NB4 (cell line): ENCODE results near the genes PET100, TIMM44 and KANK3.

- RRBS = no CpG with 5 or more reads among the region's 18 CpGs
Observed at GRCh38 chr19:7628787-7629360, 471 bp downstream of the XAB2 start.

DNA sequence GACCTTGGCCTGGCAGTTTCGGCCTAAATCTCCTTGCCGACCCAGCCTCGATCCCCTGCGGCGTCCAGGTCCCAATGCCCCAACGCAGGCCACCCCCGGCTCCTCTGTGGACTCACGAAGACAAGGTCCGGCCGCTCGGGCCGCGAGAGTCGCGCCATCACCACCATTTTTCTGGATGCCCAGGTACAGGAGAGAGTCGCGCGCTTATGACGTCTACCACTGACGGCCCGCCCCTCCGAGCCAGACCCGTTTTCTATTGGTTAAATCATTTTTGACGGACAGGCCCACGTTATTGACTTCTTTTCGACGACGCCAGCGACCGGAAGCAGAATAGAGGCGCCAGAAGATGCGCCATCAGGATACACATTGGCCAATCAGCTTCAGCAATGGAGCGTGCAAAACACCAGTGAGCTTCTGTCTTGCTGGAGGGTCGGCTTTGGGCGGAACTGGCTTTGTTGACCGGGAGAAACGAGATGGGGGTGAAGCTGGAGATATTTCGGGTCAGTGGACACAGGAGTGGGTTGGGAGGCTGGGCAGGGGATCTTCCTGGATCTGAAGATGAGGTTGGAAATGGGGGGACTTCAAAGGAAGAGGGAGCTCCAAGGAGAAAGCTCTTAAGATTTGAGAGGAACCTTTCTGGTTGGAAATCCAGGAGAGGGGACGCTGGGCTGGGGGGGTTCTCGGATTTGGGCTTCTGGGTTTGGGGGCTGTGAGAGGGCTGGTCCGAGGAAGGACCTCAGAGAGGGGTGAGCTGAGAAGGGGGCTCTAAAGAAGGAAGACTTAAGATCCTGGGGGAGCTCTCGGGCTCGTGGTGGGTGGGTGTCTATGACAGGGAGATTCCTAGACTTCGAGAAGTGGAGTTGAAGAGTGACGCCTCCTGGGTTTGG, at the start of gene PET100:
Gene PET100, plus strand, starts transcription at position 433 of the 887 bp plus-strand sequence.
- RRBS = 0% methylated on average over 2 of the region's 45 CpGs

- RRBS = 3% methylated on average over 19 of the region's 48 CpGs
Observed at GRCh38 chr19:7670064-7670742, 1.4 kb downstream of the RETN start.

GRCh38 chr19:7707078-7707473, 5.1 kb upstream of the FCER2 start:
- RRBS = 97% methylated on average over 2 of the region's 5 CpGs

GRCh38 chr19:7833407-7833833, 3.4 kb downstream of the EVI5L start:
- RRBS = no CpG with 5 or more reads among the region's 13 CpGs

DNA sequence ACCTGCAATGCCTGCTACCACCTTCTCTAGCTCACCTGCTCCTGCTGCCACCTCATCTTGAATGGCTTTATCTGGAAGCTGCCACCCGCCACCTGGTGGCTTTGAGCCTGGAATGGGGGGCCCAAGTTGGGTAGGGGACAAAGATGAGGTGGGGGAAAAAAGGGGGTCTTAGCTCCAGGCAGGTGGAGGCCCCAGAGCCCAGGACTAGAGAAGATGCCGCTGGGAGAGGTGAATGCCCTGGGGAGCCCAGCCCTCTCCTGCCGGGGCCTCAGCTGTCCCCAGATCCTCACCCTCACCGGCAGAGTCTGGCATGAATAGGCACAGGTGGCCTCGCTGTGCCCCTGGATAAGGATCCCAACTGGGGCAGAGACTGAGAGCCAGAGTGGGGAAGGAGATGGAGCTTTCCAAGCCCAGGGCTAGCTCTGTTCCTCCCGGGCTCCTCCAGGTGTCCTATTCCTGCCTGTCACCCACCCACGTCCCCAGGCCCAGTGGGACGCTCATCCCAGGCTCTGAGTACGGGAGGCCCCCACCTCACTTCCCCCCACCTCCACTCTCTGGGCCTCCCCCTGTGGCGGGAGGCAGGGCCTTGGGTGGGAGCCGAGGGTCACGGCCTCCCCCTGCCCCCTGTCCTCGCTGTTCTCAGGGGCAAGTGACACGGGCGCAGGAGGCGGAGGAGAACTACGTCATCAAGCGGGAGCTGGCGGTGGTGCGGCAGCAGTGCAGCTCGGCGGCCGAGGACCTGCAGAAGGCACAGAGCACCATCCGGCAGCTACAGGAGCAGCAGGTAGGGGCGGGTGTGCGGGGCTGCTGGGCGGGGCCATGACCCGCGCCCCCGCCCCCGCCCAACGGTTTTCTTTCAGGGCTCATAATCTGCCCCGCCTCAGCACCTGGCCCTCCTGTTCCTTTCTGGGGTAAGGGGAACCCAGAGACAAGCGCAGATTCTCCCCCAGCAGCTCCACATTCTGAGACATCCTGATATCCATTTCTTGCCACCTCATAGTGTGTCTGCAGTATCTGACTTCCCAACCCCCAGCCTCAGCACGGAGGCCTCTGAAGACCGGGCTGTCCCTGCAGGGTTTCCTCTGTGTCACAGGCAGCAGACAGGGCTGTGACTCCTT, 16.3 kb downstream of the PRR36 start:
- RRBS = no CpG with 5 or more reads among the region's 36 CpGs

- RRBS = 78% methylated on average over 9 of the region's 43 CpGs
Observed at GRCh38 chr19:7873537-7874102, 570 bp downstream of the PRR36 start.

DNA sequence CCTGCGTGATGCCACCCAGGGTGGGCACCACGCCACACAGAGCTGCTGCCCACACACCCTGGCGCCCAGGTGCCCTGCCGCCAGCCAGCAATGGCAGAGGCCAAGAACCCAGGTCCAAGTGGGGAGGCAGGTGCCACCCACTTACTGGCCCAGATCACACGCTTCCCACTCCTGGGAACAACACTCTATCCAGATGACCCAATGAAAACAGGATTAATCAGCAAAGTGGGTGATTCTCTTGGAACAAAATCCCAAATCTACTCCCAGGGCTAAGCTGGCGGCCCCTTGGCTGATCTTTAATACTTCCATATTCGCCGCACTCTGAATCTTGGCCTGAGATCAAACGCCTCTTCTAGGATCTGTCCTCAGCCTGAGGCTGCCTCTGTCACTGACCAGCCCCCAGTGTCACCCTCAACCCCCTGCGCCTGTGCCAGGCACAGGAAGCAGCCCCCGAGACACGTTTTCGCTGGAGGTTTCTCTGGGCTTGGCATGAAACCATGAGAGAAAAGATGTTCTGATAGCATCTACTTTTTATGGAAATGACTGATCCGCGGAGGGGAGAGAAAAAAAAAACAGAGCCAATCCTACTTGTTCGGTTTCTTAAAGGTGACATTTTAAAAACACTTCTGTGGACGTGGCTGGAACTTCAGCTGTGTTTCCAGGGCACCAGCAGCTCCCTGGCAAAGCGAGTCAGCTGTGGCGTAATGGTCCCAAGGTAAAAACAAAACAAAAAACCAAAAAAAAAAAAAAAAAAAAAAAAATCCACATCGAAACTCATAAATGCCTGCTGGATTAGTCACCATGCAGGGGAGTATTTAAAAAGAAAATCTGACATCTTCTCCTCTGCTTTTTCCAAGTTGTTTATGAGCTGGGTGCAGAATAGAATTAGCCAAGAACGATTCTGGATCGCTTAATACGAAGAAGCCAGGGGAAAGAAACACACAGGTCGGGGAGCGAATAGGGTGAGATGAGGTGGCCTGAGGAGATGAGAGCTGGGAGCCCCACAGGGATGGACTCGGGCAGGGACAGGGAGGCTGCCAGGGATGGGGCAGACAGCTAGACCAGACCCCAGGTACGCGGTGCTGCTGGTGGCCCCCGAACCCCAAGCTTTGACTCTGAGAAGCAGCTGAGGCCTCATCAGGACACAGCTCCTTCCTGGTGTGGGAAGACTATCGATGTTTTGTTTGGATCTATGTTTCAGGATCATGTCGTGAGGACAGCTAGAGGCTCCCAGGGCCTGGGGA, 2.7 kb upstream of the CTXN1 start:
- RRBS = no CpG with 5 or more reads among the region's 31 CpGs

DNA sequence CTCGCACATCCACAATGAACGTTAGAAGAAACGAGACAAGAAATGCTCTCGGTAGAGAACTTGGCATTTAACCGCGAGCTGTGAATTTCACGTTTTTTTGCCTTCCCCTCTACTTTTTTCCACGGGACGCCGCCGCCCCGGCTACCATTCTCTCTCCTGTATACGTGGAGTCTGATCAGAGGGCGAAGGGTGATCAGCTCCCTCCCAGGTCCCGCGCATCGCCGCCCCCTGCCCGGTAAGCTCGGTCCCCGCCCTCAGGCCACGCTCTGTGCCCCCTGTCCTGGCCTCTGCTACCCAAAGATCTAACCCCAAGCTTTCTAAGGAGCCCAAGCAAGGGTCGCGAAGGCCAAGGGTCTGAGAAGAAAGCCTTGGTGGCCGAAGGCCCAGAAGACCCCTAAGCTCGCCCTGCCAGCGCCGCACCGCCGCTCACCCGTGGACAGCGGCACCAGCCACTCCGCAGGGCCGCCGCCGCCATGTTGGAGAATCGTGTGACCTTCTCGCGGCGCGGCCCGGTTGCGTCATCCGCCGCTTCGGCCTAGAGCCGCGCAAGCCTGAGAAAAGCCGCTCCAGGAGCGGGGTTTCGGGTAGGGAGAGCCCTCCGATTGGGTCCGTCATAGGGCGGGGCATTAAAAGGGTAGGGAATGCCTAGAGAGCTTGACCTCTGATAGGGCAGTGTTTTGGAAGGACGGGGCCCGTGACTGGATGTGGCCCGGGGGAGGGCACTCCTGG, at the start of gene TIMM44:
Gene TIMM44, minus strand, starts transcription at position 490 of the 729 bp plus-strand sequence.
- RRBS = 3% methylated on average over 8 of the region's 57 CpGs

DNA sequence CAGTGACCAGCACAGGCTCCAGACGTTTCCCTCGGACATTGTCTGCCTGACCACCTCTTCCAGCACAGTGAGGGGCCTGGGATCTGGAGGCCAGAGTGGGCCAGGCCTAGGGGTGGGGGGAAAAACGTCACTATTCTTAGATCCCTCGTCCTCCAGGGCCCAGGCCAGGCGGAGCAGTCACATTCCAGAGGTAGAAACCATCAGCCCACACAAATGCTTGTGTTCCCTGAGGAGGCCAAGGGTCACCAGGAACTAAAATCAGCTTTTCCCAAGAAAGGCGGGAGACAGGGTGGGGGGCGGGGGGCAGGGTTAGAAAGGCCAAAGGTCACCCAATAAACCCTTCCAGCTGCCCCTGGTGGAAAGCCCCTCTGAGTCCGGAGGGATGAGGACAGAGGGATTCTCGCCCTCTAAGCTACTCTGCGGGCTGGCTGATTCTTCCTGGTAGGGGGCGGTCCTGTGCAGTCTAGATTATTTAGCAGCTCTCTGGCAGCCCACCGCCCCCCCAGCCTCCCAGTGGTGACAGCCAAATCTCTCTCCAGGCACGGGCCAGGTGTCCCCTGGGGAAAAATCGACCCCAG, 23.6 kb upstream of the CCL25 start:
- RRBS = no CpG with 5 or more reads among the region's 14 CpGs

- RRBS = no CpG with 5 or more reads among the region's 7 CpGs
Observed at GRCh38 chr19:8033169-8033745, 19.3 kb upstream of the CCL25 start.

DNA sequence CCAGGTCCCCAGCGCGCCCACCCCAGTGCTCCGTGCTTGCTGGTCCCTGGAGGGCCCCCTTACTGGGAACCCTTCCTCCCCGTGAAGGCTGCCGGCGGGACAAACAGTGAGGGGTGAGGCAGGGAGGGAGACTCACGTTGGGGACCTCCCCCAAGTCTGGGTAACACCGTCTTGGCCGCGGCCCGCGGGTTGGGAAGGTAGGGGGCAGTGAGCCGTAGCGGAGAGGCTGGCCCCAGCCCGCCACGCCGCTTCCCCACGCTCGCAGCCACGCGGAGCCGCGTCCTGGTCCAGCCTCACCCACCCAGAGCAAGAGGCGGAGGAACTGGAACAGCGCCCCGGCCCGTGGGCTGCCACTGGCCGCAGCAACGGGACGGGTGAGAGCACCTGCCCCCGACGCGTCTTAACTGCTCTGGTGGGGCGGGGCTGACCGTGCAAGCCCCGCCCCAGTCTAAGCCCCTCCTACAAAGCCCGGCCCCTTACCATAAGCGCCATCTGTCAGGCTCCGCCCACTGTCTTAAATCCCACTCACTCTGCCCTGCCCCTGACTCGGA, 2.3 kb upstream of the CCL25 start:
- RRBS = no CpG with 5 or more reads among the region's 40 CpGs

GRCh38 chr19:8206387-8206987, 2.7 kb upstream of the CERS4 start:
- RRBS = no CpG with 5 or more reads among the region's 8 CpGs

DNA sequence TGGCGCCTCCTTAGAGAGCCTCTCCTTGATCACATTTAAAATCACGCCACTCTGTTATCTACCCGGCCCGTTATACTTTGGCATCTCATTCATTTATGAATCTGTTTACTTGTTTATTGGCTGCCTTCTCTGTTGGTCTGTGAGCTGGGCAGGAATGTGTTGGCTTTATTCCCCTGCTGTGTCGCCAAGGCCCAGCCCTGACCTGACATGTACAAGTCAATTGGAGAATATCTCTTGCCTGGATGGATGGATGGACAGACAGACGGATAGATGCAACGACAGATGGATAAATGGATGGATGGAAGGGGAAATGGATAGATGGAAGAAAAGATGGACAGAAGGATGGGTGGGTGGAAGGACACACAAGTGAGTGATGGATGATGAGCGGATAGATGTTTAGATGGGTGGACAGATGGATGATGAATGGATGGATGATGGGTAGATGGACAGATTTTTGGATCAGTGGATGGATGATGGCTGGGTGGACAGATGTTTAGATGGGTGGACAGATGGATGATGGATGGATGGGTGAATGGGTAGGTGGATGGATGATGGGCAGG, 39.0 kb downstream of the CERS4 start:
- RRBS = no CpG with 5 or more reads among the region's 8 CpGs

GRCh38 chr19:8320510-8321270, 485 bp downstream of the NDUFA7 start:
- RRBS = 1% methylated on average over 12 of the region's 28 CpGs

- RRBS = 91% methylated on average over 21 of the region's 49 CpGs
Observed at GRCh38 chr19:8333599-8334146, 9.4 kb downstream of the KANK3 start.

DNA sequence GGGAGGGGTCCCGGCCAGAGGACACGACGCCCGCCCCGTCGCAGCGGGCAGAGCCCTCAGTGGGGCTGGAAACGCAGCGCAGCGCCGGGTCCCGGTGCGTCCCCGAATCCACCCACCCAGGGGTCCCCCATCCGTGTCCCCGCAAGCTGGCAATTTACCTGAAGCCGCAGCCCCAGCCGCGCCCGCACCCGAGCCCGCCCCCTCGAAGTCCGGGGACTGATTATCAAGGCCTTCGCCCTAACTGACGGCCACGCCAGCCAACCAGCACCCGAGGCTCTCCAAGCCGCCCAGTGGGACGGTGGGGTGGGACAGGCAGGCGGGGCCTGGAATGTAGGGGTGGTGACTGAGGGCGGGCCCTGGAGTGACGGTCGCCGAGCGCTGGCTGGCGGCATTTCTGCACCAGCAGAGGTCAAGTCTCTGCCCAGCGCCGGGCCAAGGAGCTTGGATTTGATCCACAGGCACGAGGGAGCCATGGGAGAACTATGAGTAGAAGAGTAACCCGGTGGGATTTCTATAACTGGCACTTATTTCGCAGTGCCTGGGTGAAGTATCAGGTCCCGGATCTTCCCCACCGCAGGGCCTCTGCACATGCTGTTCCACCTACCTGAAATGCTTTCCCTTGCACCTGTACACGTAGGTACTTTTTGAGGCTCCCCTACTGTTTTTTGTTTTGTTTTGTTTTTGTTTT, at the start of gene KANK3:
Gene KANK3, minus strand, starts transcription at position 196 of the 688 bp plus-strand sequence.
- RRBS = 40% methylated on average over 15 of the region's 45 CpGs

DNA sequence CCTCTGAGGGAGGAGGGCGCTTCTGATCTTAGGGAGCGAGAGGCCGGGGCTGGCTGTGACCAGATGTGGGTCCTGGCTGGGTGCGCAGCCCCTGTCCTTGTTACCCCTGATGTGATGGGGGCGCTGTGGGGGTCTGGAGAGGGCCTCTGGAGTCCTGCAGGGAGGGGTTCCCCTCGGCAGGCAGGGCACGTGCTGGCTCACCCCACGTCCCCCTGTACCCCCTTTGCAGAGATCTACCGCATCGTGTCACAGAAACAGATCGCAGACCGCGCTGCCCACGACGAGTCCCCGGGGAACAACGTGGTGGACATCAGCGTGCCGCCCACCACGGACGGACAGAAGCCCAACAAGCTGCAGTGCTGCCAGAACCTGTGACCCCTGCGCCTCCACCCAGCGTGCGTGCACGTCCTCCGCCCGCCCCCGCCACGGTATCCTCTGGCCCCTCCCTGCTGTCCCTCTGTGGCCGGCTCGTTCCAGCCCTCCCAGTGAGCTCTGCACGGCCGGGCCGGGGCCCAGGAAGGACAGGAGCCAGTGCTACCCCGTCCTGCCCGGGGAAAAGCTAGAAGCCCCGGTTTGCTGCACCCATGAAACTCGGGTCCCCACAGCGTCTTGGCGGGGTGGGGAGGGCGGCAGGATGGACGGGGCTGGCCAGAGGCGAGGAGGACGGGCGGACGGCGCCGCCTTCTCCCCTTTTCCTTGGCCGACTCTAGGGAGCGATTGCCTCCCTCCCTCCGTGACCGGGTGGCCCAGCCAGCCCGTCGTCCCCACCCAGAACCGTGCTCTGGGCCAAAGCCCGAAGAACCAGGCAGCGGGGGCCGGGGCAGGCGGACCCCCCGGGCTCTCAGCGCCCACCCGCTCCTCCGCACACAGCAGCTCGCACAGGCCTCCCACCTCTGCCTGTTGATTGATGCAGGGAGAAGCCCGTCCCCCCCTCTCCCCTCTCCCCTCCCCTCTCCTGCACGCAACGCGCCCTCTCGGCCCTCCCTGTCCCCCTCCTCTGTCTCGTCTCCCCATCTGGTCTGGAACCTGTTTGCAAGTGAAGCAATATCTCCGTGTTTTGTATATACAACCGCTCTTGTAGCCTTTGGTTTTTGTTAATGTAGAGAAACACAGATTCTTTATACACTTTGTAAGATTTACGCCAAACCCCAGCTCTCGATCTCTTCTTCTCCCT, 9.5 kb upstream of the MARCHF2 start:
- RRBS = 96% methylated on average over 12 of the region's 74 CpGs

DNA sequence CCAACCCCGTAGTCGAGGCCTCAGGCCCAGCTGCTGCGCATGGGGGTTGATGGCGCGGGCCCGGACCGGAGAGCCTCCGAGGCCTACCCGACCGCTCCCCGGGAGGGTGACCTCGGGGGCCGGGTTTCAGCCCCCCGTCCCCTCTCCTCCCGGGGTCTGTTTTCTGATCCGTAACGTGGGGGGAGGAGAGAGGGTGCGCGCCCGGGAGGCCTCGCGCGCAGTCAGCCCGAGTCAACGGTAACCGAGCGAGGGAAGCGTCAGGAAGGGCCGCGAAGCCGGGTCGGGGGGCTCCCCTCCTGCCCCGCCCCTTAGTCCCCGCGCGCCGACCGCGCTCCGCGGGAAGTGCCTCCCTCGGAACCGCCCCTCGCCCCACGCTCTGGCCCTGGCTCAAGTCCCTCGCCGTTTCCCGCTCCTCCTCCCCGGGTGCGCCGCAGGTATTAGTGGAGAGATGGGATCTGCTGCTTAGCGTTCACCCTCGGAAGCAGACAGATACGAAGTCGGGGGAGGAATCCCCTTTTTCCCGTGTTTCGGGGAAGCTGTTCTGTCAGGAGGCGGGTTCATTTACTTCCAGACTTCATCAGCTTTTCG, 671 bp downstream of the HNRNPM start:
- RRBS = under 1% methylated on average over 24 of the region's 59 CpGs

DNA sequence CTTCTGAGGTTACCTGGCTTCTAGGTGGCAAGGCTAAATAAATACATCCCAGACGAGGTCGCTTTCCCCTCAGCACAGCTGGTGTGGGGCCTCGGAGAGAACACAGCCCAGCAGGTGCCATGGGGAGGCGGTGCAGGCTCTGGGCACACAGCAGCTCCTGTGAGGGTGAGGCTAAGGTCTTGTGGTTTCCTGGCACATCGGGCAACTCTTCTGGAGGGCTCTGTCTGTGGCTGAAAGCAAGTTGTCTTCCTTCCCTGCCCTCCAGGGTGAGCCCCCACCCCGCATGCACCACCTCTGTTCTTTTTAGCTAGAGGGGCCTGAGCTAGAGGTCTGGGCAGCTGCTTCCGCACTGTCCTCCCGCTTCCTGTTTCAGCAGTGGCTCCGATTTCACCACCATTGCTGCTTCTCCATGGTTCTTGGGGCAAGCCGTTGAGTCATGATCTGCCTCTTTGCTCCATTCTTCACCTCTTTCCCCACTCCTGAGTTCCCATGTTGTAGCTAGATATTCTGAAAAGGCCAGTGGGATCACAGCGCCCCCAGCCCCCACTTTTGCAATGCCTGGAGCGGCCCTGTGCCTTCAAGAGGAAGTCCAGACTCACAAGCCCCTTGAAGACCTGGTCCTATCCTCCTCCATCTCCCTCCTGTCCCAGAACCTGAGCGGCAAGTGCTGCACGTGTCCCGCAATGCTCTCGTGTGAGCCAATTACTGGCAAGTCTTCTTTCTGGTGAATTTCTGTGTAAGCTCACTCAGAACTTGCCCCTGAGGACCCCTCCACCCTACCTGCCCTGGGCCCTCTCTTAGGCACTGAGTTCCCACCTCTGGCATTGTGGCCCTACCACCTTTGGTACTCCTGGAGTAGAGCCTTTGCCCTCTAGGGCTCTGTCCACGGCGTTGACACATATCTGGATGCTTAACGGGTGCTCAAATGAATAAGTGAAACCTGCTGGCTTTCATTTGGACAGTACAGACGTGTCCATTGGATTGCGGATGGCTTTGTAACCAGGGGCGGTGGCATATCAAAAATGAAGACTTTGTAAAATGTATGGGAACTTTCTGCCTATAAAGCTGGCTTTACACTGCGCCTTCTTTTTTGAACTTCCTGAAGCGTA, 14.7 kb downstream of the PRAM1 start:
- RRBS = no CpG with 5 or more reads among the region's 24 CpGs